Left common carotid artery plus branches (tissue), 1 donor: ENCODE measurements around a stretch of chr2.

DNA sequence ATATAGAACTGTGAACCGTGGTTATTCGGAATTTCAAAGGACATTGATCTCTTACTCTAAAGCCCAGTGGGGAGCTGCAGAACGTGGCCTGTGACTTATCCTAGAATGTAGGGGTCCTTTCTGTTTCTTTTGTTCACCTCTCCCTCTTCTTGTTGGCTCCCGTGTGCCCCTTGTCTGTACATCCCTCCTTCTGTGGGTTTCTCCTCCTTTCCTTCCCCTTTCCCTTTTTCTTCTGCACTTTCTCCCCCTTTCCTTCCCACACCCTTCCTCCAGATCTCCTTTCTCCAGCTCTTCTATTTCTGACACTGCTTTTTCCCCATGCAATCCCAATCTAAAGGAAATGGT lies 35.5 kb upstream of the MAPRE3 start:
- PRO-cap: no peak

GRCh38 chr2:26969136-26969728 lies 1.2 kb upstream of the MAPRE3 start:
- PRO-cap: no peak

- PRO-cap: bidirectional peak, plus-strand start at chr2:27086583, minus-strand start at chr2:27086600
Observed at GRCh38 chr2:27086089-27086664, 395 bp upstream of the KHK start.

GRCh38 chr2:27110920-27111554 lies 7.9 kb downstream of the CGREF1 start:
- PRO-cap: no peak

DNA sequence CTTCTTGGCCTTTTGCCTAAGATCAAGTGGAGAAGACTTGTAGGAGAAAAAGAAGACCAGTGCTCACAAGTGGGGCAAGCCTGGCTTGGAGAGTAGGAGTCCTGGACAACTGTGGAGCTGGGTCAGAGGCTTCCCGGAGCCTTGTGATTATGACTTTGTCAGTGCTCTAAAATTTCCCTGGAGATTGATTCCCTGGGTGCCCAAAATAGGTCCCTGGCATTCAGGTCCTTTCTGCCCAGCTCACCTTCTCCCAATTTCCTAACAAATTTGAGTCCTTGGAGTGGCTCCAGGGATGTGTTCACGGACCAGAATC lies 770 bp upstream of the TRIM54 start:
- PRO-cap: no peak

DNA sequence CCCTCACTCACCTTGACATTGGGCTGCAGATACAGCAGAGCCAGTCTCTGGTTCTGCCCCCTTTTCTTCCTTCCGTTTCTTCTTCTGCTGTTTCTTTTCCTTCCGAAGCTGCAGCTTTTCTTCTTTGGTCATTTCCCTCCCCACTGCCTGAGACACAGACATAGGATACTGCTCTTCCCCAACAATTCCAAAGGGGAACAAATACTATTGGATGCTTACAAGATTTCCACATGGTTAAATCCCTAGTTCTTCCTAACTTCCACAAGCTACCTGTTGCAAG lies 795 bp downstream of the EIF2B4 start:
- PRO-cap: no peak

GRCh38 chr2:27496953-27497559 lies 417 bp downstream of the GCKR start:
- PRO-cap: no peak

GRCh38 chr2:27507201-27507906 lies 10.7 kb downstream of the GCKR start:
- PRO-cap: no peak

DNA sequence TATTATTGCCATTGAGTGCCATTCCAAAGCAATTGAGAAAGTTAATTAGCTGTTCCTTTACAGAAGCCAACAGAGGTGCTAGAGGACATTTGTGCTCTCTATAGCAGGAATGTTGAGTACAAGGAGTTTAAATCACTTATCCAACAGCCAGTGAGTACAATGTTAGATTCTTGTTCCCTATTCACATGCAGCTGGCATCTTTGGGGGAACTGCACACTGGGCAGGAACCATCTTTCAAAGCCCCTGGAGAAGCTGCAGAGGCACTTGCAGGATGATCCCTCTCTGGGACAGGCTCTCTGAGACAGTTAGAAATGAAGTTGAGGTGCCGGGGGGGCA lies 9.3 kb upstream of the MRPL33 start:
- PRO-cap: no peak

DNA sequence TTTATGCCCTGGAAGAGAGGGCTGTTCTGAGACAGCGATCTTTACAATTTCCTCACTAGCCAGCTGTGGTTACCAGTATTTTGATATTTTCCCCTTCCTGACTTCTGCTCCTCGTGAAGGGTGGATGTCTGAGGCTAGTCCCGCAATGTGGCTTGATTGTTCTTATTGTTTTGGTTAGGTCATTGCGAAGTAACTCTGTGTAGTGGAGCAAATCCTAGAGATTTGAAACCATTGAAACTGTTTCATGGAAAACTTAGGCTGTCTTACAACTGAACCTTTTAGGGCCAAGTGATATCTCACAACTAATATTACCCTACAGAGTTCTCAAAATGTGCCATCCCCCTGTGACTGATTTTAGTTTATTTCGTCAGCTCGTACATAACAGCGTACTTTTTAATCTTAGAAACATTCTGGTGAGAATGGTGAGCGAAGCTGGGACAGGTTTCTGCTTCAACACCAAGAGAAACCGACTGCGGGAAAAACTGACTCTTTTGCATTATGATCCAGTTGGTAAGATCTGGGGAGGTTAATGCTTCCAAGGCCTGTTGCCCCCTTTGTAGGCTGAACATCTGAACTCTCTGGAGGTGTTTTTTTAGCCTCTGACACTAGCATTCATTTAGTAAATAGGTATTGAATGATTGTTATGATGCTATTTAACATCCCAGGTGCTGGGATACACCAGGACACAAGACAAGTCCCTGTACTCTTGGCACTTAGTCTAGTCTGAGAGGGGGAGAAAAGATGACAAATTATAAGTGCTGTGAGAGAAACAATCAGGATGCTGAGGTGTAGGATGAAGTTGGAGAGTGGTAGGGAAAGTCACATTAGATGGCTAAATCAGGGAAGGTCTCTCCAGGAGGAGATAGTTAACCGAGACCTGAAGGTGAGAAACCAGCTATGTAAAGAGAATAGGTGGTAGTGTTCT lies 2.8 kb downstream of the MRPL33 start:
- PRO-cap: no peak

DNA sequence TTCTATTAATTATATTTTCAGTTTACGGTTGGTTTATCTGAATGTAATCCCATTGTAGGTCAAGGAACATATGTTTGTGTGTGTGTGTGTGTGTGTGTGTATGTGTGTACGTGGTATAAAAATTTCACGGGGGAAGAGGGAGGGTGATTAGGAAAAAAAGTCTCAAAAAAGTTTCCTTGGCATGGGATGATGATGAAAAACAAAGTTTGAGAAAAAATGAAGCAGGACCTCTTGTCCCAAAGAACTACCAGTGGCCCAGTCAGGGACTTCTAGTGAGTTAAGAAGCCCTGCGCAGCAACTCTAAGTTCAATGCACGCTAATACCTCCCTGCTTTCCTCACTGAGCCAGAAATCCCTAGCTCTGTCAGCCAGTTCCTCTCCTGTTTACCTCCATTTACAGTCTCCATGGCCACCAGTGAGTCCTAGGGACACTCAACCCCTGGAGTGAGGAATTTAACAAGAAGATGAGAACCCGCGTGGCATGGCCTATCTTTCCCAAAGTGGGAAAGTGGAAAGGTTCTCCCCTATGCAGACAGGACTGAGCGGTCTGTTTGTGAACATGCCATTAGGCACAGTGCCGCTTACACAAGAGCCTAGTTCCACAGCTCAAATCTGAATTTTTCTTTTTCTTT lies 31.0 kb downstream of the MRPL33 start:
- PRO-cap: no peak

DNA sequence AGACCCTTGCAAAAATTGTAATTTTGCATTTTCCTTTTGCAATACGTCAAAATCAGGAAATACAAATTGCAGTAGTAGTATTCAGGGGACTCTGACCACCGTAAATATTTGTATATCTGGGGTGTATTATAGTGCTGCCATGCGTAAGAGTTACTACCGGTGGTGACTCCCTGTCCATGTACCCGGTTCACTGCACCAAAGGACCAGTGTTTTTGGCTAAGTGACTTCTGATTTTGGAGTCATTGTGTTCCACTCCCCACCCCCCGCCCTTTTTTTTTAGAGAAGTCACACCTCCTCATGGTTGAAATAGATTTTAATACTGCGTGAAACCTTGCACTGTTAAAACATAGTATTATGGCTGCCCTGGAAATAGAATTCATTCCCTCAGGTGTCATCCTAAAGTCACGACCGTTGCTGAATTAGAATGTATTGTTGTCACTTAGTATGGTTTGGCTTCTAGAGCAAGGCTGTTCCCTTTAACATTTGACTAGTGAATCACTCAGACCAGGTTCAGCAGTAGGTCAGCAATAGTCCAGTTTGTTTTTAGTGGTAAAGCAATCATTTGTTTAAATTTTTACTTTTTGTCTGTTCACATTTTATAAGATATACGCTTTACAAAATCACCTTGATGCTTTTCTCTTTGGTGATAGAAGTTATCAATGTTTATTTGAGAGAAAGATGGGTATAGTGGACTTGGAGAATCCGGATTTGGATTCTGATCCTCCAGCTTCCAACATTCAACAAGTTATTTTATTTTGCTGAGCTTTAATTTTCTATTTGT lies 1.1 kb downstream of the BABAM2 start:
- PRO-cap: no peak

GRCh38 chr2:27966076-27966275 lies 75.4 kb downstream of the BABAM2 start:
- PRO-cap: no peak

DNA sequence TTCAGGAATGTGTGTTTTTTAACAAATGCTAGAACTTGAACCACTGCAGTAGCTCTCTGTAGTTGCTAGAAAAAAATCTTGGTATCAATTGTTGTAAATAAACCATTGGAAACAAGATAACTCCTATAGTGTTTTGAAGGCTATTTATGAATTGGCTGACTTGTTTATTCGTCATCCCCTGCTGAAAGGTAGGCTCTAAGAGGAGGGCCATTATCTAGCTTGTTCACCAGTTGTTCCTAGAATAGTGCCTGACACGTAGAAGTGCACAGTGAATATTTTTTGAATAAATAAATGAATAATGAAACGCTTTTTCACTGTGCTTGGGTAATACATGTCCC lies 211.4 kb downstream of the BABAM2 start:
- PRO-cap: no peak

DNA sequence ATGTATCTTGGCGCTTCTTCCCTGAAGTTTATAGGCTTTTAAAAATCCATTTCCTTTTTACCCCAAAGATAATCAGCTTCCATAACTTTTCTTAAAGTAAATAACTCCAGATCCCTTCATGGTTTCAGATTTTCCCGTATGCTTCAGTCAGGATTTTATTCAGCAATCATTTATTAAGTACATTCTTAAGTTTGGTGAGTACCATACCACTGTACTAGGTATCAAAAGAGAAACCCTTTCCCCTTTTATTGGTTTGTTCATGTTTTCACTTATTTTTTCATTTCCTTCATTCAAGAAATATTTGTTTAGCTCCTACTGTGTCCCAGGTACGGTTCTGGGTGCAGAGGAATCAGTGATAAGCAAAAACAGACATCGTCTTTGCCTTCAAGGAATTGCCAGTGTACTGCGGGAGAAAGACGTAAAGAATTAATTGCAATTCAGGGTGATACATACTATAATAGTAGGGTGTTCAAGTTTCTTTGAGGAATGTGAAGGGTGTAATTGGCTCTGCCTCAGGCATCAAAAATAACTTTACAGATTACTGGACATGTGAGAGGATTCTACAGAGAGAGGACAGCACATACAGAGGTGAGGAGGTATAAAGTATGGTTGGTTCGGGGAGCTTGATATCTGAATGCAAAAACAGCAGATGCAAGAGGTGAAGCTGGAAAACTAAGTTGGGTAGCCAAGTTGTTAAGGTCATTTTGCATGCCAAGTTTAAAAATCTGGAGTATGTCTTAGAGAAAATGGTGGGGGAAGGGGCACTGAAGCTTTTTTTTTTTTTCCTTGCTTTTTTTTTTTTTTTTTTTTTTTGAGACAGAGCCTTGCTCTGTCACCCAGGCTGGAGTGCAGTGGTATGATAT lies 227.7 kb upstream of the FOSL2 start:
- PRO-cap: no peak

DNA sequence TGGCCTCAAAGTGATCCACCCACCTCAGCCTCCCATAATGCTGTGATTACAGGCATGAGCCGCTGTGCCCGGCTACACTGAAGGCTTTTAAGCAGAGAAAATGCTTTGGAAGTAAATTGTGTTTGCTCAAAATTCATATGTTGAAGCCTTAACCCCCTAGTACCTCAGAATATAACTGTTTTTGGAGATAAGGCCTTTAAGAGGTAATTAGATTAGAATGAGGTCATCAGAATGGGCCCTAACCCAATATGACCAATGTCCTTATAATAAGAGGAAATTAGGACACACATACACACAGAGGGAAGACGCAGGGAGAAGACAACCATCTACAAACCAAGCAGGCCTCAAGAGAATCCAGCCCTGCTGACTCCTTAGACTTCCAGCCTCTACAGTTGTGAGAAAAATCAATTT lies 226.9 kb upstream of the FOSL2 start:
- PRO-cap: no peak

DNA sequence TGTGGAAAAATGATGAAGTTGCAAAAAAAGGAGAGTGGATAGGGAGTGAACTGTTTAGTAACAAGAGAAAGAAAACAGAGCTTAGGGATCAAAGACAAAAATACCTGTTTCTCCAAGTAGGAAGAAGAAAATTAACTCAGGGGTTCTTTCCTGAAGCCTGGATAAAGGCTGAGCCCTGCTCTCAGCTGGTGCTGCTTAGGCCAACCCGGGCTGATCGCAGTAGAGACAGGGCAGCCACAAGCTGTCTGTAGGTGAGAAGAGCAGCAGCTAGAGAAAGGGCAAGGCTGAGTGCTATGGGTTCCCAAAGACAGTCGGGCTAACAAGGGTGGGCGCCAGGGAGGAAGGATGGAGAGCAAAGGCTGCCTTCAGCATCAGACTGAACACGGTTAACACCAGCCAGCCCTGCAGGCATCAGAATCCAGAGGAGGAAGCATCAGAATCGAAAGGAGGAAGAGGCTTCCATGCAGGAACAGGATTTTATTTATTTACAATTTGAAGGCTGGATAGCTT lies 167.6 kb upstream of the FOSL2 start:
- PRO-cap: no peak

DNA sequence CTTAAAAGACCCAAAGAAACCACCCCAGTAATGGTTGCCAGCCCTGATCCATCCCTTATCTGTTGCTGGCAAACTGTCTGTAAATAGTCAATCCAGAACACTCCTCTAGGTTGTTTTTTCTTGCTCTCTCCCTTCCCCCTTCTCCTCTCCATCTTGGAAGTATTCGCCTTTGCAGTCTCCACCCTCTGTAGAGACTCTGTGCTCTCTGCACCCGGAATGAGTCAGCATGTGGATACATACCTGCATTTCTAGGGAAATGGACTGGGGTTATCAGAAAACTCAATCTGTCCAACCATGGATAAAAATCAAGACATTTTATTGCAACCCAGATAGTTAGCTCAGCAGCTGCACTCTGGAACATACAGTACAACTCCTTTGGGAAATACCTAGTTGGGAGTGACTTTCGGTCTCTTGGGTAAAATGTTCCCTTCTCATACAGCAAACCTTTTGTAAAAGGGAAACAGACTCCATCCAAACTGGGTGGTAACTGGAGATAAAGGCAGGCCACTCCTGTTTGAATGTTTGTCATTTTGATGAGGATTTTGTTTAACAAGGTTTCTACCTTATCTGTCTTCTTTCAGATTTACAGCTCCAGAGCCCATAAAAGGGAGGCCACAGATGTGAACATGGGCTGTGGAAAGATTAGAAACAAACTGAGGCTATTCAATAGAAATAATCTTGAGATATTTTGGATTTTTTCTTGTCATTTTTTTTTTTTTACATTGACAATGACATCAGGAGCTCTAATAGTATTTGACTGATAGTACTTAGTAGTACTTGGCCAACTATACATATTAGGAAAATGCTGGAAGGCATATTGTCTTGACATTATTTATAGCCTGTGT lies 123.3 kb upstream of the FOSL2 start:
- PRO-cap: no peak

DNA sequence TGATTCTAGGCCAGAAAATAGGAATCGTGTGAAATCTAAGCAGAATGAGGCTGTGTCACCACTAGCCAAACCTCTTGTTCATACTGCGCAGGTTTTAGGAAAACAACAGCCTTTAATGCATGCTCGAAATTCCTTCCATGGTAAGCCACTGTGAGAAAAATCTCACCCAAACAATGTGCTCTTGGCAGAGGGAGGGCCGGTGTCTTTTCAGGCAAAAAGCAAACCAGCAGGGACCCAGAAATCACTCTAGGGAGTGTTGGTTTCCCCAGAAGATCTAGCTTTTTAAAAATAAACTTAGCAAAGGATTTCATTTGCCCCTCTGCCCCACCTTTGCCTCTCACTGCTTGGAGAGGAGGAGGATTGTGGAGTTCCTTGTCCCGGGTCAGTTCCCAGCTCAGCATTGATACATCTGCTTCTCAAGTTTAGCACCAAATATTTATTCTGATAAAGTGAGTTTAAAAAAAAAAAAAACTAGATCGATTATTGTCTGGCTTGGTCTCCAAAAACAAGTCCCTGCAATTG lies 71.1 kb upstream of the FOSL2 start:
- PRO-cap: no peak

DNA sequence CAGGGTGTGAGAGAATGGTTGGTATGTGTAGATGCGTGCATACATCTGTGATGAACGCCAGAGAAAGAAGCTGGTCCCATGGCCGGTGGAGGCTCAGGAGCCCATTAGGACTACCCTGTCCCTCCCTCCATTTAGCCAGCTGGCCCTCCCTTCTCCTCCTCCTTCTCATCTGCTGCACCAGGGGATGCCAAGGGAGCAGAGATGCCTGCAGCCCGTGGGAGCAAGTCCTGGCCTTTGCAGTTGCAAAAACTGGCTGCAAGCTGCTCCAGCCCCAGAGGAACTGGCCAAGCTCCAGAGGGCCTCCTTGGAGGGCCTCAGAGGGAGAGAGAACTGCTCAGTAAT lies 65.6 kb upstream of the FOSL2 start:
- PRO-cap: no peak